Ishikawa (cell line): ENCODE data around the genes AP4E1, BCL2L10 and ONECUT1.

DNA sequence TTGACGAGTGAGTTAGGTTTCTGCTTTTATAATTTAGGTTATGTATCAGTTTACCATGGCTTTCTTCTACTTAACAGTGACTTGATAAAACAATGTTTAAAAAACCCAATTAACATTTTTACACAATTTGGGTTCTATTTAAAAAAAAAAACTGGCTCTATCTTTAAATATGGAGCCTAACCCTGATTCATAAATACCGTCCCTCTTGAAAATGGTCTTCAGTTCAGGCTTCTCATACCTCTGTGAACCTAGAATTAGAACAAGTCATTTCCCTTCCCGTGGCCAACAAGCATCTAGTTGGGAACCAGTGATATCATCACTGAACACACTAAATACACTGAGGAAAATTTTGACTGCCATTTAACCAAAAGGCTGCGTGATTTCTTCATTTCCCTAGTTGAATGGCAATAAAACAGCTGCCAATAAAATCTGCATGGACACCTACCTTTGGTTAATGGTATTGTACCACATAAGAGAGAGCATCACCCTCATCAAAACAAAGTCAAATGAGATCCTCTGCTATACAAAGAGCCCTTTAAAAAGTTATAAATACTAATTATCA lies 14.5 kb upstream of the USP50 start:
- RRBS = no CpG with 5 or more reads among the region's 4 CpGs

DNA sequence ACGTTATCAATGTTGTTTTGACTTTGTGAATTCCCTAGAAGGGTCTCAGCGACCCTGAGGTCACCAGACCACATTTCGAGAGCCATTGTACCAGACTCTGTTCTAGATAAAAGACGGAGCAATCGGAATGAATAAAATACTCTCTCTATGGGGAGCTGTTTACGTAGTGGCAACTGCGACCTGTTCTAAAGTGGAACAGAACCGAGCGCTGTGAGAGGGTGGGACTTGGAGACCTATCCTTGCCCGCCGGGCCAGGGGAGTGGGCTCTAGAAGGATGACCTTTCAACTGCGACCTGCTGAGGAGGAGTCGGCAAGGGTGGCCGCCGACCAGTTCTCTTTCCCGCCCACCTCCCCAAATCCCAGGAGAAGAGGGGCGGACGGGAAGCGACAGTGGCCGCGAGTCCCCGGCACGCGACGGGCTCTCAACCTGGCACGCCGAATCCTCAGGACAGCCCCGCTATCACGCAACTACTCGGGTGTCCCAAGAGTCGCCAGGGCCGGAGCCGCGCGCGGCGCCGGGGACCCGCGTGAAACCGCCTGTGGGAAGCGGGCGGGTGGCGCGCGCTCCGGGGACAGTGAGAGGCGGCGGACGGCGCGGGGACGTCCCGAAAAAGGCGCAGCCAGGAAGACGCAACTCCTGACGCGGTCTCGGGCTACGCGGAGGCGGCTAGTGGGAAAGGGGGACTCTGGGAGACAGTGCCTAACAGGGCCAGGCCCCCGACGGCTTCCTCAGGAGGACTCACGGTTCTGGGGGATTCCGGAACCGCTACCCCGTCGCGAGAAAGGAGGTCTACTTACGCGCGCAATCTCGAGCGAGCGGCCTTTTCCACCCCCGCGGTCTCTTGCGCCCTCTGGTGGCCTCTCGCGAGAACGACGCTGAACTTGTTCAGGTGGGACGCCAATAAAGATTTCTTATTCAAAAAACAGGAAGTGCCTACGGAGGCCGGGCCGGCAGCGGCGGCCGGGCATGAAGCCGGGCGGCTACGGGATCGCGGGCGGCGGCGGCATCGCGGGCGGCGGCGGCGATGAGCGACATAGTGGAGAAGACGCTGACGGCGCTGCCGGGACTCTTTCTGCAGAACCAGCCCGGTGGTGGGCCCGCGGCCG lies at the start of gene AP4E1:
AP4E1 (plus strand) TSS at position 930 of the 1,107 bp plus-strand sequence.
- RRBS = 1% methylated on average over 33 of the region's 113 CpGs

- RRBS = 0% methylated on average over 1 of the region's 9 CpGs
Measured at GRCh38 chr15:50909021-50909262, 459 bp downstream of the AP4E1 start.

GRCh38 chr15:51172208-51172667 lies 77.5 kb upstream of the TNFAIP8L3 start:
- RRBS = no CpG with 5 or more reads among the region's 3 CpGs

GRCh38 chr15:51266420-51267429 lies 71.7 kb downstream of the CYP19A1 start:
- RRBS = no CpG with 5 or more reads among the region's 35 CpGs

GRCh38 chr15:51465481-51465703 lies 123.9 kb downstream of the GLDN start:
- RRBS = no CpG with 5 or more reads among the region's 1 CpG

- RRBS = no CpG with 5 or more reads among the region's 7 CpGs
Measured at GRCh38 chr15:51981964-51982790, 10.6 kb upstream of the LEO1 start.

DNA sequence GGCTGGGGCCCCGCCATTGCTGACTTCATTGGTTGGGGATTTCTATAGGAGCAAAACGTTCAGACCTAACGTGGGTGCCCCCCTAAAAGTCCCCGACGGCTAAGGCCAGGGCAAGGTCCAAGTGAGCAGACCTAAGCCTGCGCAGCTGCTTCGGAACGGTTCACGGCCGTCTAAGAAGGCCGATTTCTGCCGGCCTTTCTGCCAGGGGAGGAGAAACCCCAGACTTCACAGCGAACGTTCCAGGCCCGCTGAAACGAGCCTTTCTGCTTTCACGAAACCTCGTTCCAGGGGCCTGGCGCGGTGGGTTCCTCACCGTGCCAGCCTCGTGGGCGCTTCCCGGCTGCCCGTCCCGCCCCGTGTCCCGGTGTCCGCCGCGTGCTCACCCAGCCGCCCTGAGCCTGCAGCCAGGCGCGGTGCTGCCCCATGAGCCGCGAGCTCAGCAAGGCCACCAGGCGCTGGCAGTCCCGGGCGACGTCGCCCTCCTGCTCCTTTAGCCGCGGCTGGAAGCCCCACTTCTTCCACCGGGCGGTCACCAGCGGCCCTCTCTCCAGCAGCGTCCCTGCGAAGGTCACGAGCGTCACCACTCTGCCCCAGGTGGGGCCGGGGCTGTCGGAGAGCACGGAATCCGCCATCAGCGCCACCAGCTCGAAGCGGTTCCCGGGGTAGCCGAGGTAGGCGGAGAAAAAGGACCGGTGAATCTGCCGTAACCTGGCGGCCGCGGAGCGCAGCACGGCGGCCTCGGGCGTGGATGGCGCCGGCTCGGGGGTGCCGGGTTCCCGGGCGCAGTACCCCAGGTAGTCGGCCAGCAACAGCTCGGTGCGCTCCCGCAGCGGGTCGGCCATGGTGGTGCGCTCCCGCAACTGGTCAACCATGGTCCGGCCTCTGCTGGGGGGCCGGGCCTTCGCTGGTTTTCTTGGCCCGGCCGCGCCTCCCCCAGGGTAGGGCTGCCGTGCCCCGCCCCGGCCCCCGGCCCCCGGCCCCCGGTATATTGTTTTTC lies at the start of gene BCL2L10:
BCL2L10 (minus strand) TSS at position 921 of the 997 bp plus-strand sequence.
- RRBS = 82% methylated on average over 48 of the region's 96 CpGs

DNA sequence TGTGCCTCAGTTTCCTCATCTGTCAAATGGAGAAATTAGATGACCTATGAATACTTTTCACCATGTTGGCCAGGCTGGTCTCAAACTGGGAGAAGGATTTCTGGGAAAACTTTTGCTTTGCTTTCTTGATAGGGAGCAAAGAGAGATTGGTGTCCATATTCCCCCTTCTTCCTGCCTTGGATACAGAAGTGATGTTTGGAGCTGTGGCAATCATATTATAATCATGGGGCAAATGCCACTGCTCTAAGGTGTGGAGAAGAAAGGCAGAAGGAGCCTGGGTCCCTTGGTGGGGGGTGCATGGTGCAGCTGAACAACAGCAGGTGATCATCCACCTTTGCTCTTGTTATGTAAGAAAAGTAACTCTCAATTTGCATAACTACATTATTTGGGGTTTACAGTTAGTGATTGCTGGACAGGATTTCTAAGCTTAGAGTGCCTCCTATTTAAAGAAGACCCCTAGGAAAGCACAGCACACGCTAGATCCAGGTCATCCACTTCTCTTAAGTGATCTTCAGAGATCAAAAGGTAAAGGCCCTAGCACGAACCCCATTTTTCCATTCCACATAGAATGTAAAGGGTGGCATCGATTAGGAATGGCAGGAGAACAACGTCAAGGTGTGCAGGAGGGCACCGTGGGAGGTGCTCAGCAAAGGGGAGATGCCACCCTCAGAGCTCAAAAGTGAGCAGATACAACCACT lies 12.8 kb downstream of the GNB5 start:
- RRBS = no CpG with 5 or more reads among the region's 5 CpGs

DNA sequence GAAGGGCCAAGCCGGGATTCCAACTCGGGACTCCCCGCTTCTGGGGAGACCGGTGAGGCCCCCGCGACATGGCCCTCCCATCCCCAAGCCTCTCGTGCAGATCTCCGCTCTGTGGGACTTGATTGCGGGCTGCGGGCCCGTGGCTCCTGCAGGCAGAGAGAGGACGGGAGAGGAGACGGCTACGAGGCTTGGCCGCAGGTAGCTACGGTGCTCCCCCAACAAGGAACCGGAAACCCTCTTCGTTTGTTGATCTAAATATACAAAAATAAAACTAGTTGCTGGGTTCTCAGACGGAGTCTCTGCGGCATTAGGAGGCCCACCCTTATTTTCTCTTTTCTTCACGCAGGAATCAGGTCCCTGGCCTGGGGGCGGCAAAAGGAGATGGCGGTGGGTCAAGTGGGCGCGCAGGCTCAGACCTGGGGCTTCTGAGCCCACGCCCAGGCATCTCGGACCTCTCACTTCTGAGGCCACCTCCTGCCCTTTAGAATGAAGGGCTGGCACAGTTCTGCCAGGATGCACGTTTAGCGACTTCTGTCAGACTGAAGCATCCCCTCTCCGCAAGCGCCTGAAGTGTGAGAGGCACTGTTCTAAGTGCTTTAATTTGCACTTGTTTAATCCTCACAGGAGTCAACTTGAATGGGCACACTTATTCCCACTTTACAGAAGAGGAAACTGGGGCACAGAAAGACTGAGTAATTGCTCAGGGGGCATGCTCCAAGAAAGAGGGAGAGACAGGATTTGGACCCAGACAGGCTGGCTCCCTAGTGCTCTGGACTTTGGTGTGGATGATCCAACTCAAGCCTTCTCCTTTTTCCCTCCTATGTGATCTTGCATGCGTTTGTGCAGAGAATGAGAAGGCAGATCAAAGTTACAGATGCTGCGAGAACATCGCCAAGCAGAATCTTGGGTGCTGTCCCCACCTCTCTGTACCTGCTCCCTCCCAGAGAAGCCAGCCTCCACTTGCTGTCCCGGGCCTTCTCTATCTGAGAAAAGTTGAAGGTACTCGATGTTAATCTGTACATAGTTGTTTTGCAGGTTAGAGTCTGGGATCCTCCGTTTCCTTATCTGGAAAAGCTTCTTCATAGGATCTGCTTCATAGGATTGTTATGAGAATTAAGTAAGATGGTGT lies 10.6 kb downstream of the GNB5 start:
- RRBS = 8% methylated on average over 3 of the region's 37 CpGs

DNA sequence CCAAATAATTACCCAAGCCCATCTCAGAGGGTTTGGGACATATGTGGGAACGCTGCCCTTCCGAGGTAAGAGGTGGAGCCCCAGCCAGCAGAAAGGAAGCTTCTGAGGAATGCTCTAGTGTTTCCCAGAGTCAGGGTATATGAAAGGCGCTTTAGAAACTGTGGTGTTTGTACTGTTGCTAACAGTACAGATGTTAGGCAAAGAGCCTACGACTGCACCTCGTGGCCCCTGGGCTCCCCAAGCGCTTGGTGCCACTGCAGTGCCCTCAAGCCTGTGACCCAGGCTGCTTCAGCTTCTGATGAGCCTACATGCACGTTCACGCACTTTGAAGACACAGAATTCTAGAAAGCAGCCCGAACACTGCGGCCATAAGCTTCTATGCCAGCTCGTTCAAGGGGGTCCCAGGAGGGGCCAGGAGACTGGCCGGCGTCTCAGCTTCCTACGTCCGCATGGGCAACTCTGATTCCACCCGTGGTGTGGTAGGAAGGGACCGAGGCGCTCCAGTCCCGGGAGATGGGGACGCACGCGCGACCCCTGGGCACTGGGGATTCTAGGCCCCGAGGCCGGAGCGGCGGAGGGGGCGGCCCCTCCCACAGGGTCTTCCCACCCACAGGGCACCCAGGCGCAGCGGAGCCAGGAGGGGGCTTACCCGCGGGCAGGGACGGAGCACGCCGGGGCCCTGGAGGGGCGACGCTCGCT lies 722 bp downstream of the MYO5C start:
- RRBS = 2% methylated on average over 24 of the region's 38 CpGs

- RRBS = no CpG with 5 or more reads among the region's 3 CpGs
Measured at GRCh38 chr15:52362296-52362813, 66.8 kb upstream of the MYO5C start.

DNA sequence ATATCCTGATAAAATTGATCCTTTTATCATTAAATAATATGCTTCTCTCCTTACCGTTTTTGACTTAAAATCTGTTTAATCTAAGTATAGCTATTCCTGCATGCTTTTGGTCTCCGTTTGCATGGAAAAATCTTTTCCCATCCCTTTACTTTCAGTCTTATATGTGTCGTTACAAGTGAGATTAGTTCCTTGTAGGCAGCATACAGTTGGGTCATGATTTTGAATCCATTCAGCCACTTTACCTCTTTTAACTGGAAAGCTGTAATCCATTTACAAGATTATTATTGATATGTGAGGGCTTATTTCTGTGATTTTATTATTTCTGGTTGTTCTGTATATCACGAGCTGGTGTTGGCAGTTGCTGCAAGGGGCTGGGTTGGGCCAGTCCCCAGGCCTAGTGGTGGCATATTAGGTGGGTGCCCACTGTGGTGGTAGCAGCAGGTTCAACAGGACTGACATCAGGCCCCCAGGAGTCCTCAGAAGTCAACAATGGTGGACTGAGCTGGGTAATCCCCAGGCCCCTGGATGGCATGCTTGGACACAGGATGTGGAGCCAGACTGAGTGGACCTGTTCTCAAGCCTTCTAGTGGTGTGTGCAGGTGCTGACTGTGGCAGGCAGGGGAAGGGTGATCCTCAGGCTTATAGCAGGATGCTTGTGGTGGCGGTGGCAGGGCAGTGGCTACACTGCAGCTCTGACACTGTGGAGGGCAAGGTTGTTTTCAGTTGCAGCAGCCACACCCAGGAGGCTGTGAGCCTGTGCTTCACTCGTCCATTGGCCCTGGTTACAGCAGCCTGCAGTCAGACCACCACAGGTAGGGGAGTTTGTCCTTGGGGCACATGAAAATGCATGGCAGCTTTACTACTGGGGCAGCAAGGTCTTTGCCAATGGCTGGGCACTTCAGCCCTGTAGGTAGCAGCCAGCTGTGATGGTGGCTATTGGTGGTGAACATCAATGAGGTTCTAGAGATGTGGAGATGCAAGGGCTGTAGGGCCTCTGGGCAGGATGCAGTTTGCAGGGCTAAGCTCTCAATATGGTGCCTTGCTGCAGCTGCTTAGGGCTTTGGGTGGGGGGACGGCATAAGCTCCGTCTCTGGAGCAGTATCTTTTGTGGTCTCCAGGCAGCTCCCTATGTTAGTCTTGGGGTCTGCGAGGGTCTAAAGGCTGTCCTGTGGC lies 17.3 kb upstream of the MYO5A start:
- RRBS = no CpG with 5 or more reads among the region's 9 CpGs

- RRBS = no CpG with 5 or more reads among the region's 5 CpGs
Measured at GRCh38 chr15:52548832-52550050, 19.6 kb downstream of the ARPP19 start.

DNA sequence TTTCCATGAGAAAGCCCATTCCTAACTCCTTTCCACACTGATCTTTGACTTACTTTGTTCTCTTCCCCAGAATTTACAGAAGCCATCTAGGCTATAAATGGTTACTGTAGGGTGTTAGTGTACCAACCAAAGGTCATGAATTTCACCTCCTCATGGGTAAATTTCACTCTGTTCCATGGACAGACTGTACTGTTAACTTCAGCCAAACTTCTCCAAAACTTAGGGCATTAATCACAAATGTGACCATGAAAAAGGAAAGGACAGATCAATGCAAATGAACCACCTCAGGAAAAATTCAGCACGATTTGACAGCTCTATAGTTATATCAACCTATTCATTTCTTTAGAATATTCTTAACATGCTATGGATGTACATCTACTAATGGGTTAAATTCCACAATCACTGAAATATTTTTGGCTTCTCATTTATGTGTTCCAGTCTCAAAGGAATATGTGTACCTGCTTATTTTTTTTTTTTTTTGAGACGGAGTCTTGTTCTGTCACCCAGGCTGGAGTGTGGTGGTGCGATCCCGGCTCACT lies 54.8 kb downstream of the ATOSA start:
- RRBS = no CpG with 5 or more reads among the region's 4 CpGs

- RRBS = no CpG with 5 or more reads among the region's 3 CpGs
Measured at GRCh38 chr15:52680656-52681313, 1.6 kb upstream of the ATOSA start.

- RRBS = 2% methylated on average over 20 of the region's 94 CpGs
Measured at GRCh38 chr15:52789776-52790662, at the start of gene ONECUT1. ONECUT1 (minus strand) TSS chr15:52790336.

DNA sequence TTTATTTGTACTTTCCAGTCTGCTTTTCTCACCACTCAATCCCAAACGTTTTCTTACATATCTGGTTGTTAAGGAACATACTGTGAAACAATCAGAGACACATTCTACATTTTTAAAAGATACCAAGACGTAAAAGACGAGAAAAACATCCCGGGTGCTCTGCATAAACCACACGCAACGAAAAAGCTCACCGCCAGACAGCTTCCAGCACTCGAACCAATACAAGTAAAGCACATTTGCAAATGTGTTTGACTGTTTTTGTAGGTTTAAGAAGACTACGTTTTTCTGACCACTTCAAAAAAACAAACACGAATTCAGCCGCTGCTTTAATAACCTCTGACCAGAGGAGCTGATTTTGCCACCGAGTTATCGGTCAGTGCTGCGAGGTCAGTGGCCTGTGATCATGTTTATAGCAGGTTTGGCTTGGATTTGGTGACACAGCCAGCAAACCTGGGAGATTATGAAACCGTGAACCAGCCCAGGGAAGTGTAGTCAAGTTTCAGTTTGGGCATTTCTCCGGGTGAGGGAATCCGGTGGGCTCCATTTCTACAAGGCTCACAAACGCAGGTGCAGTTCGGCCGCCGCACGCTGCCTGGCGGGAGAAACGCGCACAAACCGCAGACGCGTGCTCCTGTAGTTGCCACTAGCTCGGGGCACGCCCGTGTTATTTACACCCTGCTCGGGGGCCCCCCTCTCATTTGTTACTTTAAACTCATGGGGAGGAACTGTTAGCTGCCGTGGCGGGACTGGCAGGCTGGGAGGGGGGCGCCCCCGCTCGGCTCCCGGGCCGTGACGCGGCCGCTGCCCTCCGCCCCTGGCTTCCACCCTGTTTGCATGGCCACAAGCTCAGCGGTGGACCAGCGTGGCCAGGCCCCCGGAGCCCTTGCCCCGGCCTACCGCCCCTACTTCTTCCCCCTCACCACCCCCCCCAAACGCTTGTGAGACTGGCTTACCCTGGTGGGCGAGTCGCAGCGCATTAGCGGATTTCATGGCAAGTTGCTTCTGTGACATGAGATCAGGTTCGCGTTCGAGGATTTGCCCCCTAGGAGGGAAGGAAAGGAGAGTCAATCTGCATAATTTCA lies 13.5 kb upstream of the ONECUT1 start:
- RRBS = 21% methylated on average over 9 of the region's 56 CpGs

DNA sequence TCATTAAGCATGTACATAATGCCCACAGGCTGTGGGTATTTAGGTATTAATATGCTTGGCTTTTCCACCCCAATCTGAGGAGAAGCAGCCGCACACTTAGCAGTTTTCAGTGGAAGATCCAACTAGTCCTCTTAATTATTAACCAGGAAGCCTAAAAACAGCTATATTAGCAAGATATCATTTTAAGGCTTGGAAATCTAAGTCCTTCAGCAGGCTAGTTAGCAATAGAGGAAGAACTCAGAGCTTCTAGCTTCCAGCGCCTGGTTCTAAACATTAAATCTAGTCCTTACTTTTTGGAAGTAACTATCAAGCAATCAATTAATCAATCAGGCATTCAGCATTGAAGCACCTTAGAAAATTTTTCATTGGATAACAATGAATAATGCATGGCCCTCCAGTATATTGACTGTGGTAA lies 16.9 kb upstream of the ONECUT1 start:
- RRBS = no CpG with 5 or more reads among the region's 2 CpGs